Camera-type eye (tissue), 1 donor: ENCODE measurements around the gene APOA1.

GRCh38 chr11:116831763-116832155 is 2.1 kb downstream of the APOC3 start:
- RAMPAGE, long total RNA = no peak

DNA sequence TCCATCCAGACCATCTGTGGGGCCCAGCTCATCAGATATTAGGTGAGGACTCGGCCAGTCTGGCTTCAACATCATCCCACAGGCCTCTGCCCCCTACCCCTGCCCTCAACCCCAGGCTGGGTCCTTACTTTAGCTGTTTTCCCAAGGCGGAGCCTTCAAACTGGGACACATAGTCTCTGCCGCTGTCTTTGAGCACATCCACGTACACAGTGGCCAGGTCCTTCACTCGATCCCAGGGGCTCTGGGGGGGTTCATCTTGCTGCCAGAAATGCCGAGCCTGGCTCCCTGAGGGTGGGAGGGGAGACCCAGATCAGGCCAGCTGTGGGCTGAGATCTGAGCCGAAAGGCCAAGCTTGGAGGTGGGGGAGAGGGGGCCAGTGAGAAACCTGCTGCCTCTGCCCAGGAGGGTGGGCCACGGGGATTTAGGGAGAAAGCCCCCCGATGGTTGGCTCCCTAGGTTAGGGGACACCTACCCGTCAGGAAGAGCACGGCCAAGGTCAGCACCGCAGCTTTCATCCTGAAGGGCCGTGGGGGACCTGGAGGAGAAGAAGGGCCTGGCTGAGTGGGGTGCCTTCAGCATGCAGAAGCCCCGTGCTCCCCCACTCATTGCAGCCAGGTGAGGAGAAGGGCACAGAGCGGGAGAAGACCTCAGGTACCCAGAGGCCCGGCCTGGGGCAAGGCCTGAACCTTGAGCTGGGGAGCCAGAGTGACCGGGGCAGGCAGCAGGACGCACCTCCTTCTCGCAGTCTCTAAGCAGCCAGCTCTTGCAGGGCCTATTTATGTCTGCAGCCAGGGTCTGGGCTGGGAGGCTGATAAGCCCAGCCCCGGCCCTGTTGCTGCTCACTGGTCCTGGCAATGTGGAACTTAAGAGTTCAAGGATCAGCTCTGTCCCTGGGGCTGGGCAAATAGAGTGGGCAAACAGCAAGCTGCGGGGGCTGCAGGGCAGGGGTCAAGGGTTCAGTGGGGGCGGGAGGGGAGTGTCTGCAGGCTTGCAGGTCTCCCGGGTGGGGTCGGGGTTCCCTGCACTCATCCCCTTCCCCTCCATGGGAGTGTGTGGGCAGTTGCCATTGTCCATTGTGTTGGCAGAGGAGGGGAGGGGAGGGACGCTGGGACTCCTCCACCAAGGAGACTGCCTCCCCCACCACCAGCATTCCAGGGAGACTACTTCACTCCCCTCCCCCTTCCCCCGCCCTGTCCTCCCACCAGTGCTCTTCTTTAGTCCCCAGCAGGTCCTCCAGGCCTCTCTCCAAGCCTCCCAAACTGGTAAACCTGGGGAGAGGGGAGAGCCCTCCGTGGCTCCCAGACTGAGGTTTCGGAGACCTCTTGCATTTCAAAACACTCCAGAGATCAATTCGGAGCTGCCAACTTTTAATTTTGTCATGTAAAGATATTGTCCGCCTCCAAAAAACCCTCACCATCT is at the start of gene APOA1:
Gene APOA1 (minus strand): TSS at position 750 of the 1,419 bp plus-strand sequence.
- RAMPAGE, long total RNA = no peak

GRCh38 chr11:116840669-116841352 is 3.4 kb upstream of the APOA1 start:
- RAMPAGE, long total RNA = no peak

DNA sequence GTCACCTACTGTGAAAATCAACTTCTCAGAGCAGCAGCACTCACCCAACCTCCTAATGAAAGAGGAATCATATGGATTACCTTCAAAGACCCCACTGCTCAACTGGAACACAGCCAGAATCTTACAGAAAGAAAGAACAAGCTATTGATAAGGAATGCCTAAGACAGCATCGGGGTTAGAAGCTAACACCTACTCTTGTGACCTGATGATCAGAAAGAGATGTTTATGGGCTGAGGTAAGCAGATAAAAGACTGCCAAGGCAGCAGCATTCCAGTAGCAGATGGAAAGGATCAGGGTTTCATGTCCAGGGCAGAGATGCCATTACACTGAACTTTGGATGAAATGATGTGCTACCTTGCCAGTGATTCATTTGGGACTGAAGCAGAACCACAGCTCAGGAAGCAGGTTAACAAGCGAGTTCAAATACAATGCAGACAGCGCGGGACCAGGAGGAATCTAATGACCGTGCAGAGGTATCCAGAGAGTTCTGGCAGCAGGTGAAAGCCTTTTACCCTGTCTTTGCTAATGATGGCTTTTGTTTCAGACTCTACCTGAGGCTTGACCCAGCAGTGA is 27.1 kb upstream of the APOA1 start:
- RAMPAGE, long total RNA = no peak

DNA sequence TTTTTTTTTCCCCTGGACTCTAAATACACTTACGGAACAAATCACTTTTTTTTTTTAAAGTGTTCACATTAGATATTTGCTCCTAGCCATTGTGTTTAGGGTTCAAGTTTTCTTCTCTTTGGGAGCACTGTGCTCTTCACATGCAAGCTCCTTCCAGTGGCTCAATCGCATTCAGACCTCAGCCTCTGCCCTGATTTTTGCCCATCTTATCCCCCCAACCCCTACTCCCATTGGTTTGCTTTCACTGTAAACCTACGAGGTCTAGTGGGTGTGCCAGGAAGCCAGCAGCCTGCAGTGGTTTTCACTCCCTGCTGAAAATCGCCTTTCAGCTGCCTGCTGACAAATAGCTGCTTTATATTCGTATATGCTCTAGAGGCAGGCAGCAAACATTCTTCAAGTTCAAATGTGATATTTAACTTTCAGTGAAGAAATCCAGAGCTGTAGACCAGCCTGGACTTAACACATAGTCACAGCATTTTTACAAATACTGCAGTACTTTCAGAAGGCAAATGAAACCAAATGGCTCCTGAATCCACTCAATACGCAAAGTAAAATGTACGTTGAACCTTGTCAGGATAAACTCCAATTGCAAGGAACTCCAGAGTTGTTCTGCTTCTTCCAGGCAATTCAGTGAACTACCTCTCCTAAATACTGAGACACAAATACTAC is 92.8 kb upstream of the APOA1 start:
- RAMPAGE, long total RNA = no peak

GRCh38 chr11:116949650-116950483 is 112.4 kb upstream of the APOA1 start:
- RAMPAGE, long total RNA = no peak

DNA sequence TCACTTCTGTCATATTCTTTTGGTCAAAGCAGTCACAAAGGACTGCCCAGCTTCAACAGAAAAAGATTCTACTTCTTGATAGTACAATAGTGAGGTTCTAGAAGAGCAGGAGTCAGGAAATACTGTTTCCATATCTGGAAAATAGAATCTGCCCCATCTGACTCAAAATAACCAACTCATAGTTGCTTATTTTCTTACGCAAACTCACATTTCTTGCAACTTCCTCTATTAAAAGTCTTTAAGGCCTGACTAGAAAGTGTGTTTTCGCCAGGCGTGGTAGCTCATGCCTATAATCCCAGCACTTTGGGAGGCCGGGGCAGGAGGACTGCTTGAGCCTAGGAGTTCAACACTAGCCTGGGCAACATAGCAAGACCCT is 116.8 kb downstream of the SIK3 start:
- RAMPAGE, long total RNA = no peak

GRCh38 chr11:117096346-117097064 is 1.7 kb downstream of the SIK3 start:
- RAMPAGE, long total RNA = no peak

GRCh38 chr11:117137459-117137820 is 6.6 kb upstream of the PAFAH1B2 start:
- RAMPAGE, long total RNA = no peak

GRCh38 chr11:117179057-117179996 is 784 bp downstream of the SIDT2 start:
- RAMPAGE, long total RNA = no peak

DNA sequence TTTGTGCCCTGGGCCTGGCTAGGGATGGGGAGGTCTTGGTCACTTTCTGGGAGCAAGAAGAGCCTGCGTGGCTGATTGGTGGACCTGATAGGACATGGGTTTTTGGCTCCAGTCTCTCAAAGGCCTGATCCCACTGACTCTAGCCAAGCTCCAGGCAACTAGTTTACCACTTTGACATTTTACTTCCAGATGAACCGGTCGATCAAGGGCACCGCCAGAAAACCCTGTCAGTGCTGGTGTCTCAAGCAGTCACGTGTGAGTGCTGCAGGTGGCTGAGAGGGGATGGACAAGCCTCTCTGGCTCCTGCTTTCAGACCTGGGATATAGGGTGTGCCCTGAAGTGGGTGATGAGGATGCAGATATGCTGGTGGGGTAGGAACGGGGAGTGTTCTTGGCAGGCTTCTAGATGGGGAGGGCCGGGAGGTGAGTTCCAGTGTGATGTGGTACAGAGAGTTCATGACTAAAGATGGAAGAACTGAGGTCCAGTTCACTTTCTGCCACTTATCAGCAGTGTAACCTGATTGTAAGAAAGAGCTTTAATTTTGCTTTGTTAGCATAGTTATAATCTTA is 5.4 kb downstream of the SIDT2 start:
- RAMPAGE, long total RNA = no peak

DNA sequence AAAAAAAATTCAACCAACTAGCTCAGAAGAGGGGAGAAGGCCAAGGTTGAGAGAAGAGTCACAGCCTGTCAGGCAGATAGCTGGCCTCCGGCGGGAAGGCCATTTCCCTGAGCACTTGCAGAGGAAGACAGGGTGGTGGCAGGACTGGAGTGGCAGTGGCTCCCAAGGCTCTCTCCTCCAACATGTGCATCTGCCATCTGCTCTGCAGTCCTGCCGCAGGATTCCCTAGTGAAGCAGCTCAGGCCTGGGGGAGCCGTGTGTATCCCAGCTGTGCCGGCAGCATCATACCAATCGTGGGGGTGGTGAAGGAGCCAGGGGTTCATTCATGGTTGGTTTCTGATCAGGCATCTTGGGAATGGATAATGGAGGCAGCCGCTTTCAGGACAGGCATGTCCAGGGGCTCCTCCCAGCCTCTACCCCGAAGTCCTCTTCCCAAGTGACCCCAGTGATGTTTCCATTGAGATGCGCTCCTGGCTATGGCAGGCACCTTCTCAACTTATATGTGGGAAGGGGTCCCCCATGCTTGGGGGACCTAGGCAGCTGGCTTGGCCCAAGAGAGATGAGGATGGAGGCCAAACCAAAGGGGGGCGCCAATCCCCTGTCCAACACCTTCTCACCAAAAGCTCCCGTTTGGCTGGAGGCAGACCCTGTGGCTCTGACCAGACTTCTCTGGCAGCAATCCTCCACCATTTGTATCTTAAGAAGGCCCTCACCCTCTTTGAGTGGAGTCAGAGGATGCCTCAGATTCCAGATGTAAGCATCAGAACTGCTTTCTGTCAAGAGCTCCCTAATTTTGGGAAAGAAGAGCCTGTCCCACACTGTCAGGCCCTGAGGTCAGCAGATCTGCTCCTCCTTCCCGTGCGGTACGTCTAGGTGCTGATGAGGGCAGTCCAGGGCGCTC is 6.2 kb downstream of the TAGLN start:
- RAMPAGE, long total RNA = no peak

DNA sequence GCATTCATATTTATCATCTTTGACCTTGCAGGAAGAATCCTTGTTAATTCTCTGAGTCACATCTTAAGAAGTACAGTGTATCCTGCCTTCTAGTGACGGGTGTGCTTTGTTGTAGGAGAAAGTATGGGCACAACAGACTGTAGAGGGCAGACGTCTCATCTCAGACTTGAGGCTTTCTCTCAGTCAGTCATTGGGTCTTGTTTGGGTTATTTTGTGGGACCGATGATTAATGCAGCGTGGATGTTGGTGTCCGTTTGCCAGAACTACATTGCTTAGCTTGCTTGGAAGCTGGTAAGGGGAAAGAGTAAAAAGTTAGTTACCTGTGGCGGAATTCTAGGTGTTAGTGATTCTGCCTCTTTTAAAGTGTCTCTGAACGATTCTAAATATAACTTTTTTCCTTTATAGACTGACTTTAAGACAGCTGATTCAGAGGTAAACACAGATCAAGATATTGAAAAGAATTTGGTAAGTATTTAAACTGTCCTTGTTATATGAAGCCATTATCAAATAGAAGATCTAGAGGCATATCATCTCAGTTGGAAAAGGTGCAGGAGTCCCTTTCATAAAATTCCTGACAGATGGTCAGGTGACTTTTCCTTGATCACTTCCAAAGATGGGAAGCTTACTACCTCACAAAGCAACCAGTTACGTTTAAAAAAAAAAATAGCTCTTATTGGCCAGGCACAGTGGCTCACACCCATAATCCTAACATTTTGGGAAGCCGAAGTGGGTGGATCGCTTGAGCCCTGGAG is 7.1 kb downstream of the RNF214 start:
- RAMPAGE, long total RNA = no peak

DNA sequence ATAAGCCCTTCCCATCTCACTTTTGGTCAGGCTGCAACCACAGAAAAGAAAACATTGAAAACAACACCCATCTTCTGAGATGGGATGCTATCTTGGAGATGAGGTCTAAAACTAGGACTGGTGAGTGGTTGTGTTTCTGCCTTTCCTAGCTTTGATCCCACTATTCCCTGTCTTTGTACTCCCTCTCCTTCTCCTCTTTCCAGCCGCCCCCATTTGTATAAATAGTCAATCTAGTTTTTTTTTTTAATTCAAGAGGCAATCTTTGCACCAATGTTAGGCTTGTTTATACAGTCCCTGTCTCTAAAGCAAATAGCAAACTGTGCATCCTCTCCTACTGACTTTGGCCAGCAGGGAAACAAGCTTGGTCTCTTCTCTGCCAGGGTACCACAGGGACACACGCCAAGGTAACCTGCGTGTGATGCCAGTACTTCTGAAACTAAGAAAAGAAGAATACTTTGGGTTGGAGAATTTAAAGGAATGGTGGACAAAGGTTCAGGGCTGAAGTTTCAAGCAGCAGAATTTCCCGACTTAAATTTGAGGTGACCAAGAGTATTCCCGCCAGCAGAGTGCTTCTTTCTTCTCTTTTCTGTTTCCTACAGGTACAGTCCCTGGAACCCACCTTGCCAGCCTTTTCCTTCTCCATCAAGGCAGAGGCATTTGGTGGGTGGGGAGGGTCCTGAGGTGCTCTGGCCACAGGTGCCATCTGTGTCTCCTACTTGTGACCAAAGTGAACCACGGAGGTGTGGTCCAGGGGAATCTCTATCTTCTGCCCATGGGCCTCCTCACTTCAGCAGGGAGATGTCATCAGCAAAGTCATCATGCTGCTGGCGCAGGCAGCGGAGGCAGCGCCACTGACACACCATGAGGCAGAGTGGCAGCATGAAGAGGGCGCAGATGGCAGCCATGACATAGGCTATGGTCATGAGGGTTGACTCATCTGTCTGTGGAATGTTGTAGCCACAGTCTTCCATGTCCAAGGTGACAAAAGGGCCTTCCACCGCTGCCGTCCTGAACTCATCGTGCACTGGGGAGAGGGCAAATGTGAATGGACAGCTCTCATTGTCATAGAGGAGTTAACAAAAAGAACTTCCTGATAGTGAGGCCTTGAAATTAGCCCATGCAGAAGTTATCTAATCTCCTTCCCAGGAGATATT is 26.9 kb downstream of the BACE1 start:
- RAMPAGE, long total RNA = no peak

GRCh38 chr11:117808757-117809915 is 12.1 kb upstream of the DSCAML1 start:
- RAMPAGE, long total RNA = no peak

GRCh38 chr11:117875326-117876291 is 849 bp downstream of the FXYD6 start:
- RAMPAGE, long total RNA = no peak

- RAMPAGE, long total RNA = no peak
Observed at GRCh38 chr11:117946814-117947233, 17.6 kb upstream of the TMPRSS13 start.

GRCh38 chr11:117987938-117988746 is 1.9 kb downstream of the IL10RA start:
- RAMPAGE, long total RNA = no peak

- RAMPAGE, long total RNA = no peak
Observed at GRCh38 chr11:117994218-117994819, 8.1 kb downstream of the IL10RA start.

- RAMPAGE, long total RNA = no peak
Observed at GRCh38 chr11:118100198-118100594, 13.4 kb upstream of the SMIM35 start.